Umbilical cord (tissue), 2 donors: ENCODE results near the gene NMS.

GRCh38 chr2:100243309-100243509 lies 79.1 kb downstream of the LONRF2 start:
- RAMPAGE, long total RNA, result no peak

DNA sequence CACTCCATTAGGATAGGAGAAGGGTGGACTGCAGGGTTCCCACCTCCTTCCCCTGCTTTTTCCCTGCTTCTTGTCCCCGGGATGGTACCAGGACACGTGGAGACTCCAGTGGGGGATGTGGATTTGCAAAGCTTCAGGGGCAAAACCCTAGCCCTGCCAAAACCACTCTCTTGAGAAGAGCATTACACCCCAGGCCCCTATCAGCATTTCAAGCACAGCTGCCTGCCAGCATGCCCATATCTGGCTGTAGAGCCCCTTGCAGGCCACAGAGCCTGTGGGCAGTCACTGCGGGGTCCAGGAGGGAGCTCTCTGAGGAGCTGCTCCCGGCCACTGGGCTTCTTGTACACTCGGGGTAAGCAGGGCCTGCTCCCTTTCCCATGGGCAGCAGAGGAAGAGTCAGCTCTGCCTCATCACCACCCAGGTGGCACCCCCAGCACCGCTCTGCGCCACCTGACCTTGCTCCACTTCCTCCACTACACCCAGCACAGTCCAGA lies 7.5 kb downstream of the CHST10 start:
- RAMPAGE, long total RNA, result no peak

DNA sequence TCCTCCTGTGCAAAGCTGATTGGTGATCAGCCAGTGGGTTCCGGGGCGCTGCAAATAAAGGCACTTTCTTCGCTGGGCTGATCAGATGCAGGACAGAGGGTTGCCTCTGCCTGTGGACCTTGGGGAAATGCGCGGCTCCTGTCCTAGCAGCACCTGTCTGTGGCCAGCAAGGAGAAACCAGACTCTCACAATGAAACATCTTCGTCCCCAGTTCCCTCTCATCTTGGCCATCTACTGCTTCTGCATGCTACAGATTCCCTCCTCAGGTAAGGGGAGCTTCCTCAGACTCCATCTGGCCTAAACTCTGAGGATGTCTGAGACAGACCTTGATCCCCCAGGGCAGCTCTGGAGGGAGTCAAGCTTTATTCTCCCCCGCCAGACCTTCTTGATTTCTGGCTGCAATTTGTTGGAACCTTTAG lies at the start of gene NMS:
Gene NMS (plus strand): TSS at position 184 of the 419 bp plus-strand sequence.
- RAMPAGE, long total RNA, result no peak

- RAMPAGE, long total RNA, result no peak
Observed at GRCh38 chr2:100643309-100643908, 80.6 kb downstream of the PDCL3 start.

GRCh38 chr2:100837230-100838011 lies 17.5 kb downstream of the NPAS2 start:
- RAMPAGE, long total RNA, result no peak

DNA sequence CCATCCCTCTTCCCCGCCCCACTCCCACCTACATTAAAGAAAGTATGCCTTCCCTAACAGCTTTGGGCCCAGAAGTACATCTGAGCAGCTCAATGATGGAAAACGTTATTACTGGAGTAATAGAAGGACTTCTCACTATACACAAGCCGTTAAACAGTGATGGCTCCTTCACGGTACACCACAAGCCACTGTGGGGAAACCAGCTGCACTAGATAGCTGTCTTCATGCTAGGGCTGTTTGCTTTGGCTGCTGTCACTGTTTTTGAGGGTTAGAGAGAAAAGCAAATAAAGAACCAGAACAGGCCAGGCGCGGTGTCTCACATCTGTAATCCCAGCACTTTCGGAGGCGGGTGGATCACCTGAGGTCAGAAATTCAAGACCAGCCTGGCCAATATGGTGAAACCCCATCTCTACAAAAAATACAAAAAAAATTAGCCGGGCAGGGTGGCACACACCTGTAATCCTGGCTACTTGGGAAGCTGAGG lies 40.7 kb downstream of the TBC1D8 start:
- RAMPAGE, long total RNA, result no peak

- RAMPAGE, long total RNA, result no peak
Observed at GRCh38 chr2:101113230-101114301, 37.6 kb downstream of the TBC1D8 start.

- RAMPAGE, long total RNA, result no peak
Observed at GRCh38 chr2:101205537-101206076, 47.1 kb upstream of the CNOT11 start.

DNA sequence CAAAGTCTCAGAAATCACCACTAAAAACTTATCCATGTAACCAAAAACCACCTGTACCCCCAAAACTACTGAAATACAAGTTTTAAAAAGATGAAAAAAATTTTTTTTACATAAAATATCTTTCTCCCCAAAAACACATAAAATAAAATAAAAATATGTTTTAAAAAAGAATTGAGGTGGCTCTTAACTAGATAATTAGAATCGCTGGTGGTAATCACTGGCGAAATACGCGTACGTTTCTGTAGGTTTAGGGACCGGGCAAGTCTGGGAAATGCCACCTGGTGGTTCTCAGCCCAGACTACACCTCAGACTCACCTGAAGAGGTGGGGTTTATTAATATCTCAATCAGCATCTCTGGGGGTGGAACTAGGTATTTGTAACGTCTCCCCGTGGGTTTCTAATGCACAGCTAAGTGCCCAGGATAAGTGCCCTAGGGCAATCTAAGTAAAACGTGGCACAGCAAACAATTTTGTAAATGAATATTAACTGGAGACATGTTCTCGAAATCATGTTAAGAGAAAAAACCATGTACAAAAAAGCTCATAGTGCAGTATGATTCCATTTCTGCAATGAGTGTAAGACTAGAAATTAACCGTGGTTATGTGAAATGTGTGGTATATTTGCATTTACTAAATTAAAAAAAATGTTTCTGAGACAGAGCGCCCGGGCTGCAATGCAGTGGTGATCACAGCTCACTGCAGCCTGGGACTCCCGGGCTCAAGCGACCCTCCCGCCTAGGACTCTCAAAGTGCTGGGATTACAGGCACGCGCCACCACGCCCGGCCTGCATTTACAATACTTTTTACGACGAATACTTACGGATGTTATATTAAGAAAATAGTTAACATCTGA lies 794 bp upstream of the CNOT11 start:
- RAMPAGE, long total RNA, result no peak

DNA sequence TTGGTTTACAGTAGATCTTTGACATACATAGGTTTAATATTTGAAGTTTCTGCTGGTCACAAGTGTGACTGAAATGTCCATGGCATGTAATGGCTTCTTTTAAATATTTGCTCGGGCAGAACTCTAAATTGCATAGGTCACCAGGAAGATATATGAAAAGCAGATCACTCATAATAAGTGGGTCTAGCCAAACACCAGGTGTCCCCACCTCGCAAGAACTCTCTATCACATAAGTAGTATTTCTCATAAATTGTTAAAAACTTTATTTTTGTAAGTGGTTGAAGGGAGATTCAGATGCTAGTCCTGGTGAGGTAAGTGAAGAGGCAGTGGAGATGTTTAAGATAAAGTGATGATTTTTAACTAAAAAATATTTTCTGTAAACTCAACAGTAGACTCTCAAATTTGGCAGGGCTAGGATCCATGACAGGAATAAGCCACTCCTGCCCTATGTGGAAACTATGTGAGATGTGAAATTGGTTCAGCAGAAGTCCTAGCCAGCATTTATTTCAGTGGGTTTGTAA lies 11.1 kb downstream of the CNOT11 start:
- RAMPAGE, long total RNA, result no peak

- RAMPAGE, long total RNA, result no peak
Observed at GRCh38 chr2:101567740-101568146, 92.8 kb upstream of the RFX8 start.

DNA sequence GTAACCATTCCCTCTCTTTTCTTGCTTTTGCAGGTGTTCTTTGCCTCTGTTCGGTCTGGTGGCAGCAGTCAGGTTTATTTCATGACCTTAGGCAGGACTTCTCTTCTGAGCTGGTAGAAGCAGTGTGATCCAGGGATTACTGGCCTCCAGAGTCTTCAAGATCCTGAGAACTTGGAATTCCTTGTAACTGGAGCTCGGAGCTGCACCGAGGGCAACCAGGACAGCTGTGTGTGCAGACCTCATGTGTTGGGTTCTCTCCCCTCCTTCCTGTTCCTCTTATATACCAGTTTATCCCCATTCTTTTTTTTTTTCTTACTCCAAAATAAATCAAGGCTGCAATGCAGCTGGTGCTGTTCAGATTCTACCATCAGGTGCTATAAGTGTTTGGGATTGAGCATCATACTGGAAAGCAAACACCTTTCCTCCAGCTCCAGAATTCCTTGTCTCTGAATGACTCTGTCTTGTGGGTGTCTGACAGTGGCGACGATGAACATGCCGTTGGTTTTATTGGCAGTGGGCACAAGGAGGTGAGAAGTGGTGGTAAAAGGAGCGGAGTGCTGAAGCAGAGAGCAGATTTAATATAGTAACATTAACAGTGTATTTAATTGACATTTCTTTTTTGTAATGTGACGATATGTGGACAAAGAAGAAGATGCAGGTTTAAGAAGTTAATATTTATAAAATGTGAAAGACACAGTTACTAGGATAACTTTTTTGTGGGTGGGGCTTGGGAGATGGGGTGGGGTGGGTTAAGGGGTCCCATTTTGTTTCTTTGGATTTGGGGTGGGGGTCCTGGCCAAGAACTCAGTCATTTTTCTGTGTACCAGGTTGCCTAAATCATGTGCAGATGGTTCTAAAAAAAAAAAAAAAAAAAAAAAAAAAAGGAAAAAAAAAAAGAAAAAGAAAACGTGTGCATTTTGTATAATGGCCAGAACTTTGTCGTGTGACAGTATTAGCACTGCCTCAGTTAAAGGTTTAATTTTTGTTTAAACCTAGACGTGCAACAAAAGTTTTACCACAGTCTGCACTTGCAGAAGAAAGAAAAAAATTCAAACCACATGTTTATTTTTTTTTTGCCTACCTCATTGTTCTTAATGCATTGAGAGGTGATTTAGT lies 100.3 kb upstream of the IL1R2 start:
- RAMPAGE, long total RNA, result no peak

DNA sequence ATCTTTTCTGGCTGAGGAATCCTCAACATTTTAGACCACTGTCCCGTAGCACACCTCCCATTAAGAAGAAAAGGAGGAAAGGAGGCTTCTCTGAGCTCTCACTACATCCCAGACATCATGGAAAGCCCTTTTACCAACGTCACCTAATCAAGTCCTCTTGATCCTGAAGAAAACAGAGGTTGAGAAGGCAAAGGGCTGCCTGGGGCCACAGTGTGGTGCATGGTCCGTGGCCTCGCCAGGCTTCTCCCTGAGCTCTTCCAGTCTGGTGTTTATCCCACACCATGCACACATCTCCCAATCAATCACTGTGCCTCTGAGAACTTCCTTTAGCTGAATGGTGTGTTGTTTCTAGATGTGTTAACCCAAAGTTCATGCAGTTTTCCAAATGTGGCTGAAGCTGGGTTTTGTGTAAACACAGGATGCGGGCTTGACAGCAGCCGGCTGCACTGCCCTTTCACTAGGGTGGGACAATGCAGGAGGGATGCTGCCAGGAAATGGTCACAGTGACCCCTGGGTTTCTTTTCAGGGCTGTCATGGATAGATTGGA lies 54.4 kb downstream of the IL1R2 start:
- RAMPAGE, long total RNA, result no peak

DNA sequence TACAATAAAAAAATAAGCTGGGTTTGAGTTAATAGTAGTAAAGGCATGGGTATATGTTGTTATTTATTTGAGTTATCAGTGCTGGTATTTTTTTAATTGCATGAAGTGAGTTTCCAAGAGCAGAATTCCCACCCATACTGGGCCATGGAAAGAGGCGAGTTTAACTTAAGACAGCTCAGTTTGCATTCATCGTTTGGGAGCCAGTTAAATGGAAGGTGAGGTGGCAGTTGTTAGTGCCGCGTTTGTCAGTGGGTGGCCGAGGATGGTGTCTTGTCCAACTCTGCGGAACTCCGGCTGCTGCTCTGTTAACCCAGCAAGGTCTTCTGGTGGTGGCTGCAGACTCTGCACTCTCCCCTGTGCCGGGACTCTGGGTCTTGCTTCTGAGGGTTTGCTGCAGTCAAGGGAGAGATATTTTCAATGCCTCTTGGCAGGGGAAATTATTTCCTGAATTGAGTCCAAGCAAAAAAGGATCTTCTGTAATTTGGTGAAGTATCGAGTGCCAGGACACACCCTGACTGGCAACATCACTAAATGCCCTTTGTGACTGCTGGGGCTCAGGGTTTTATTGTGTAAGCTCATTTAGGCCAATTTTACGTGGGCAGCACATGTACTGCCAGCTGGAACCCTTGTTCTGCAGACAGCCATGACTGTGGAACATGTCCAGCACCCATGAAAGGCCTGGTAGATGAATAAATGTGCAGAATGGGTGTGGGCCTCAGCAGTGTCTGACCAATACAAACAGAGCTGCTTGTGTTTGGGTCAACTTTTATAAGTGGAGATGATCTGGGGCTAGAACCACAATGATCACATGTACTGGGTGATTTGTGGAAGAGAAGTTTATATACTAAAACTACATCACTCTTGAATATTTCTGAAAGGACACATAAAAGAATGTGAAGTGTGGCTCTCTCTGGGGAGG lies 58.1 kb downstream of the IL1R2 start:
- RAMPAGE, long total RNA, result no peak

DNA sequence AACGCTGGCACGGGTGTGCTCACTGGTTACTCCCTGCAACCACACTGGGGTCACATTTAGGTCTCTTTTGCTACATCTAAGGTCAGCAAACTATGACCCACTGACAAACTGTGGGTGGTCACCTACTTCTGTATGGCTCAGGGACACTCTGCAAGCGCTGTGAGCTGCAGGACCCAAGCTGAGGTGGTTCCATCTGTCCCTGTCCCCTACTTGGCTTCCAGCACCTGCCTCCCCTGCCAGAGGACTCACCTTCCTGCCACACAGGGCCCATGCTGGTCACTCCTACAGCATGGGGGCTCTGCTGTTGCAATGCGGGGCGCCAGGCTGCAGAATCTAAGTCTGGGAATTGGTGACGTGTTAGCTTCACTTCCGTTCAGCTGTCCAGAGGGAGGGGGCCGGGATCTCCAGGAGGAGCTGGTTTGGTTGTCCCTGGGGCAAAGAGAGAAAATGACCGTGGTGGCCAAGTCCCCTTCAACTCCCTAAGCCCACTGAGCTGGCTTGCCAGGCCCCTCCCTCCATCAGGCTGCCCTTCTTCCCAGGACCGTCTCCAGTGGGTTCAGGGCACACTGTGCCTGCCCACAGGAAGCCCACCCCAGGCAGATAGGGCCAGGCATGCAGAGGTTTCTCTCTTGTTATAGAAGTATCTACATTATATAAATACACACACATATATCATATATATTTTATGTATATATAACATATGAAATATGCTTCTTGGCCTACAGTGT lies 69.5 kb downstream of the IL1R2 start:
- RAMPAGE, long total RNA, result no peak

DNA sequence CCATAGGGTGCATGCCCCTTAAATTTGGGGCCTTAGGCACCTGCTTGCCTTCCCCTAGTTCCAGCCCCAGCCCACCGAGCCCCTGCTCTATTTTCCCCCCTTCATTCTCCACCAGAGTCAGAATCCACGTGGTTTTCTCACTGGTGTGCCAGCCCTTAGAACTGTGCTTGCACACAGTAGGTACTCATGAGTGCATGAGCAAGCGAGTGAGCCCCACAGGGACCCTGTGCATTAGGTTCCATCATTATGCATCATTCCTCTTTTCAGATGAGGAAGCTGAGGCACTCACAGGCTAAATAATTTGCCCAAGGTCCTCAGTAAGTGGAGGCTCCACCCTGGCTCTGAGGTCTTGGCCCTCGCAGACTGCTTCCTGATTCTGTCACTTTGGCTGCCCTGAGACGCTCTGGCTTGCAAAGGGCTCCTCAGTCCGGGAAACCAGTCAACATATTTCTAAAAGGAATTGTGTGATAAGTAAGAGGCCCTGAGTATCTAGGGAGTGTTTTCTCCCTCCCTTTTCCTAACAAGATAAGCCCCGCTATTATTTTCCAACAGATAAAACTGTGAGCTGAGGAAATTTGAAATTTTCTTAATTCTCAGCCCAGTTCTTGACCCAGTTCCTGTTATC lies 71.7 kb downstream of the IL1R2 start:
- RAMPAGE, long total RNA, result no peak

GRCh38 chr2:102082410-102083424 lies 59.8 kb upstream of the IL1R1 start:
- RAMPAGE, long total RNA, result no peak

DNA sequence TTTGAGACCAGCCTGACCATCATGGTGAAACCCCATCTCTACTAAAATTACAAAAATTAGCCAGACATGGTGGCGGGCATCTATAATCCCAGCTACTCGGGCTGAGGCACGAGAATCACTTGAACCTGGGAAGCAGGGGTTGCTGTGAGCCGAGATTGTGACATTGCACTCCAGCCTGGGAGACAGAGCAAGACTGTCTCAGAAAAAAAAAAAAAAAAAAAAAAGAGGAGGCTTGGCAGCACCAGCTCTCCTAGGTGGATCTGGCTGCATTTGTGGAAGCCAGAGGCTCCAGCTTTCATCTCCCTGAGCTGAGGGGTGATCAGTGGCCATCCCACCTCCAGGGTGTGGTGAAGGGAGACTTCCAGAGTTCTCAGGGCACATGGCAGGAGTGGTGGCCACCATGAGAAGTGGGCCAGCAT lies 38.7 kb upstream of the IL1R1 start:
- RAMPAGE, long total RNA, result no peak

DNA sequence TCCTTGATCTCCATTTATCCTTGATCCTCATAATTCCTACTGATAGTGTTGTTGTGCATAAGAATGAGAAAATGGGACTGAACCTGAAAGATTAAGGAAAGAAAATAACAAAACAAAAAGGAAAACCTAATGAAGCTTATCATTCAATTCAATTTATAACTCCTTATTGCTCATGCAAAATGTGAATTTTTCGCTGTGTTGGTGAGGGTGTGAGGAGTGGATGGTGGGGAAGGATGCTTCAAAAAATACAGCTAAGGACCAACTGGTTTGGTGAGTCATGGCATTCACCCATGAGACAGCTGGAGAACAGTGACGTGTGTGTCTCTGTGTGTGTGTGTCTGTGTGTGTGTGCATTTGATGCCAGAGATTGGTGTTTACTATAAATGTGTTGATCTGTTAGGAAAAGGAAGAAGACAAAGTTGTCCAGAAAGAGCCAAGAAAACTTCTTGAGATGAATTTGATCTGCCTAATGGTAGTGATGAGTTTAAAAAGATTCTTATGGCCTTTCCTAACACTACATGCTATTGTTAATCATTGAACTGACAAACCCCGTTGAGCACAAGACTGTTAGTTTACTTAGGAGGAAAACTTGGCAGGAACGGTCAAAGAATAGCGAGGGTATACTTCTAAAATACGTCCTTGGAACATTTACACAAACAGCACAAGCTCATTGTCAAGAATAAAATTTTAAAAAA lies 36.5 kb upstream of the IL1R1 start:
- RAMPAGE, long total RNA, result no peak

DNA sequence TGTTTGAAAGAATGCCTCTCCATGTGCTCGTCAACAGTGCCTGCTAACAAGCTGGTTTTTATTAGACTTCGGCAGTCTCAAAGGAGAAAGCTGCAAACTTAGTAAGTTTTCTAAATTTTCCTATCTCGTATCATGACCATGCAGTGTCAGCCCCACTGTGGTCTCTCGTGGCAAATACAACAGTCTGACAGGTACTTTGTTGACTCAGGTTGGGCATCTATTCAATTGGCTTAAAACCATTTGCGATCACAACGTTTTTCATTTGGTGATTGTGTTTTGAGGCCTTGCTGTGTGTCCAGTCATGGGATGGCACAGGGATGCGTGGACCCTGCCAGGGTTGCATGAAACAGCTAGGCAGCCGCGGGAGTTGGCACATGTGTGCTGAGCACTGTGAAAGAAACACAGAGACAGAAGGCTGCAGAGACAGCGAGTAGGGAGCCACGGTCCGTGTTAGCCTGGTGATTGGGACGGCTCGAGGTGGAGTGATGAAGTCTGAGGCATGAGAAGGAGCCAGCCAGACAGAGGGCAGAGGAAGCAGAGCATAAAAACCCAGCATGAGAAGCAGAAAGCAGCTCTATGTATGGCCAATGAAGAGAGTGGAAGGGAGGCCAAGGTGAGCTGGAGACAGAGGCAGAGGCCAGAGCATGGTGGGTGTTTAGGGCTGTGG lies 31.9 kb upstream of the IL1R1 start:
- RAMPAGE, long total RNA, result no peak